Neural cell (in vitro differentiated cells): ENCODE measurements around the genes GSG1L2, MYH4, DNAH9 and ZNF18.

- RAMPAGE, long total RNA = no peak
These were observed 19.7 kb upstream of the NTN1 start for GRCh38 chr17:9001613-9001923.

GRCh38 chr17:9056545-9056958, 35.2 kb downstream of the NTN1 start:
- RAMPAGE, long total RNA = no peak

GRCh38 chr17:9074143-9074793, 53.0 kb downstream of the NTN1 start:
- RAMPAGE, long total RNA = no peak

DNA sequence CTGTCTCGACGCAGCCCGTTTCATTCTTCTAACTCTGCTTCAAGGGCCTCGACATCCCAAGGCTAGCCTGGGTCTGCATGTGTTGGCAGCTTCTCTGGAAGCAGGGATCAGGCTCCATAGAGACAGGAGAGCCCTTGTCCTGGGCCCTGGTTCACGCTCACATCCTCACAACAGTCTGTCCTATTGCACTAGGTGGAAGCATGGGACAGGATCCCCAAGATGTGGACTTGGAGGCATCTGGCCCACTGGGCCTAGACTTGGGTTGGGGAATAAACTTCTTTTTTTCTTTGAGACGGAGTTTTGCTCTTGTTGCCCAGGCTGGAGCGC, 226.7 kb downstream of the NTN1 start:
- RAMPAGE, long total RNA = no peak

DNA sequence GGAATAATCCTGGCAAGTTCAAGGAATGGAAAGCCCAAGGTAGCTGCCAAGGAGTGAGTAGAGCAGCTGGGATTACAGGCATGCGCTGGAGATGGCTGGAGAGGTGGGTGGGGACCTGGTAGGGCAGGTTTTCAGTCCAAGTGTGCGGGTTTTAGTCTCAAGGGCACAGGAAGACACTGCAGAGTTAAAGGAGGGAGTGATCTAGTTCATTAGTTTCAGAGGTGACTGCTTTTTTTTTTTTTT, 24.4 kb downstream of the USP43 start:
- RAMPAGE, long total RNA = no peak

GRCh38 chr17:9821951-9822497, at the start of gene GSG1L2:
Gene GSG1L2 (minus strand): TSS chr17:9822079.
- RAMPAGE, long total RNA = no peak

- RAMPAGE, long total RNA = no peak
These were observed 16.6 kb downstream of the GLP2R start for GRCh38 chr17:9842198-9842914.

DNA sequence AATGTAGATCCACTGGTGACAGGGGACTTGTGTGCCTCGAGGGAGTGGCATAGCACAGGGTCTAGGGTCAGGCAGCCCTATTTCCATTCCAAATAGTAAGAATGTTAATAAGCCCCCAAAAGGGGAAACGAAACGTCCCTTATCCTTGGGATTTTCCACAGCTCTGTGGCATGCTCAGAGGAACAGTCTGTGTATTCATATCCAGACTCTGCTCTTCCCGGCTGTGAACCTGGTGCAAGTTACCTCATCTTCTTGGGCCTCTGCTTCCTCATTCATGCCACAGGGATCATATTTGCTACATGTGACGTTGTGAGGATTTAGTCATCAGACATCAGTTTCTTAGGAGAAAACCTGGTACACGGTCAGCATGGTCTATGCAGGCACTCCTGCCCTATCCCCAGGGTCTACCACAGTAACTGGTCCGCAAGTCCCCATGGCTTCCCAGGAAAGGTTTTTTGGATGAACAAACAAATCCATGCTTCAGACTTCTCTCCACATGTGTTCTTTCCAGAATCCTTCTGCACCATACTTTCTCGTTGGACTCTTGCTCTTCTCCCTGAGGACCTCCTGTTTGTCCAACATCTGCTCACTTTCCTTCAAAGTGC, 17.5 kb downstream of the GLP2R start:
- RAMPAGE, long total RNA = no peak

GRCh38 chr17:9926392-9926933, 21.4 kb upstream of the RCVRN start:
- RAMPAGE, long total RNA = no peak

DNA sequence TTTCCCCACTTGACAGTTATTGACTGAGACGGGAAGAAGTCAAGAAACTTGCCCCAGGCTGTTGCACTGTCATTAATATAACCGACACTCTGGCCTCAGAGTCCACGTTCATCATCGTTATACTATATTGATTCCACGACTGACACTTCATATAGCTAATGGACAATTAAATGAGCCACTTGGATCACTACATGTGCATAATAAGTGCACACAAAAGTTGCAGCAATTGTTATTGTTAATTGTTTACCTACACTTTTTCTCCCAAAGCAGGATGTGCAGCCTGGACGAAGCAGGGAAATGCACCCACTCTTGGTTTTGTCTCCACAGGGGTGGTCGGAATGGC, 53.0 kb upstream of the RCVRN start:
- RAMPAGE, long total RNA = no peak

DNA sequence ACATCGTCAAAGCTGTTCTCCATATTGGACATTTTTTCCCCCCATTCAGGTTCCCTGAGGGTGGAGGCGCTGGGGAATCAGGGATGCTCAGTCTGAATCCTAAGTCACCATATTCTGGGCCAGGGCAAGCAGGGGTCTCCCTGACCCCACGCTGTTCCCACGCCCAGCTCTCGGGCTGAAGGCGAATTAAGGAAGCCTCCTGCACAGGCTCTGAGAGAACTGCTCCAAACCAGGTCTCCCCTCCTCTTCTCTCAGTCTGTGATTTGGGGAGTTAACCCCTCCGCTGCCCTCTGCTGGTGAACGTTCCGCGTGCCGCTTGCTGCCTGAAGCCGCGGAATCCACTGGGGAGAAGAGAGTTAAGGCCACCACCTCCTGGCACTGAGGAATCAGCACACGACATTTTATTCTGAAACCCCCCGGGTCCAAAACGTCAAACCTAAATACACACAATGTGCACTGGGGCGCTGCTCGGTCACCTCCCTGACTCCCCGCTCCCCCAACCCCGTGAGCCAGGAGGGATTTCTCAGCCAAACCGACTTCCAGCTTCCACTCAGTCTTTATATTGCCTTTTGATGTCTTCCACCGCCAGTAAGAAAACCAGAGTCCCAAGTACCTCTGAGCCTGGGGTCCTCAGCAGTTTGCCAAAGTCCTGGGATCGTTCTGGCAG, 54.3 kb upstream of the RCVRN start:
- RAMPAGE, long total RNA = no peak

- RAMPAGE, long total RNA = no peak
These were observed 71.9 kb downstream of the GAS7 start for GRCh38 chr17:10126332-10127129.

DNA sequence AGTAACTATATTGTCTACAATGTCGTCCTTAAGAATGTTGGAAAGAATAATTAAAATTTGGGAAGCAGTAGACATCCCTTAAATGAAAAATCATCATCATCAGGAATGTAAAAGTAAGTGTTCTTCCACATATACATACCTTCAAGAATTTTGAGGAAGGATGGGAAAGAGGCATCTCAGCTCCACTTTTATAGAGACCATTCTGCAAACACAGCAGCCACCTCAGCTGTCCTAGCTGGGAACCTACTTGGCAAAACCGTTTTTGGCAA, at the start of gene MYH4:
Gene MYH4, minus strand, starts transcription at position 162 of the 269 bp plus-strand sequence.
- RAMPAGE, long total RNA = no peak

- RAMPAGE, long total RNA = no peak
These were observed 39.0 kb downstream of the MYH3 start for GRCh38 chr17:10617988-10618688.

DNA sequence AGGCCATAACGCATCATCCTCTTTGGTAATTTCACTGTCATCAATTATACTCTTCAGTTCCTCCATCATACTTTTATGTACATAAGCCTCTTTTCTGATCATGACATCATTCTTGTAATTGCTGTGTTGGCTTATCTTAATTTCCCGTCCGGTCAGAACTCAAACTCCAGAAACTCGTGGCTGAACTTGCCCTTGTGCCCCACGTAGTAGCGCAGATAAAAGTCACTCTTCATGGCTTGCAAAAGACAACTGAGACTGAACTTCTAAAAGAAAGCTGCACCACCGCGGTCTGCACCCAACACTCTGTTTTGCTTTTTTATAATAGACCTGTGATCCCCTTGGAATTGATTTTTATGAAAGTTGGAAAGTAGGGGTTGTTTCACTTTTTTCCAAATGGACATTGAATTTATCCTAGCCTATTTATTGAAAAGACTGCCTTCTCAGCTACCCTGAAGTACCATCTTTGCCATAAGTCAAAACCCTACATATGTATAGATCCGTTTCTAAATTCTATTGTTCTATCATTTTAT, 13.5 kb downstream of the TMEM220 start:
- RAMPAGE, long total RNA = no peak

DNA sequence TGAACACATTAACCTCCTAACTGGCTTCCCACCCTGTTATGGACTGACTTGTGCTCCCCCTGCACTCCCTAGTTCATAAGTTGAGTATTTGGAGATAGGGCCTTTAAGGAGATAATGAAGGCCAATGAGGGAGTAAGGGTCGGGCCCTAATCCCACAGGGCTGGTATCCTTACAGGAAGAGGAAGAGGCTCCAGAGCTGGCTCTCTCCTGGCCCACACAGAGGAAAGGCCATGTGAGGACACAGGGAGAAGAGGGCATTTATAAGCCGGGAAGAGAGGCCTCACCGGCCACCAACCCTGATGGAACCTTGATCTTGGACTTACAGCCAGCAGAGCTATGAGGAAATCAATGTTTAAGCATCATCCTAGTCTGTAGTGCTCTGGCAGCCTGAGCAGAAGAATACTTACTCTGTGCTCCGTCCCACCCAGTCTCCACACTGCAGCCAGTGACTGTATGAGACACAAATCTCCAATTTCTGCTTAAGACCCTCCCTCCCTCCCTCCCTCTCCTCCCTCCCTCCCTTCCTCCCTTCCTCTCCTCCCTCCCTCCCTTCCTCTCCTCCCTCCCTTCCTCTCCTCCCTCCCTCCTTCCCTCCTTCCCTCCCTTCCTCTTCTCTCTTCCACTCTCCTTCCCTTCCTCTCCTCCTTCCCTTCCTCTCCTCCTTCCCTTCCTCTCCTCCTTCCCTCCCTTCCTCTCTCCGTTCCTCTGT, 8.7 kb upstream of the TMEM220 start:
- RAMPAGE, long total RNA = no peak

GRCh38 chr17:11486069-11486515, 112.2 kb upstream of the DNAH9 start:
- RAMPAGE, long total RNA = no peak

GRCh38 chr17:11598171-11598783, at the start of gene DNAH9:
Gene DNAH9 (plus strand): TSS chr17:11598470.
- RAMPAGE, long total RNA = no peak

DNA sequence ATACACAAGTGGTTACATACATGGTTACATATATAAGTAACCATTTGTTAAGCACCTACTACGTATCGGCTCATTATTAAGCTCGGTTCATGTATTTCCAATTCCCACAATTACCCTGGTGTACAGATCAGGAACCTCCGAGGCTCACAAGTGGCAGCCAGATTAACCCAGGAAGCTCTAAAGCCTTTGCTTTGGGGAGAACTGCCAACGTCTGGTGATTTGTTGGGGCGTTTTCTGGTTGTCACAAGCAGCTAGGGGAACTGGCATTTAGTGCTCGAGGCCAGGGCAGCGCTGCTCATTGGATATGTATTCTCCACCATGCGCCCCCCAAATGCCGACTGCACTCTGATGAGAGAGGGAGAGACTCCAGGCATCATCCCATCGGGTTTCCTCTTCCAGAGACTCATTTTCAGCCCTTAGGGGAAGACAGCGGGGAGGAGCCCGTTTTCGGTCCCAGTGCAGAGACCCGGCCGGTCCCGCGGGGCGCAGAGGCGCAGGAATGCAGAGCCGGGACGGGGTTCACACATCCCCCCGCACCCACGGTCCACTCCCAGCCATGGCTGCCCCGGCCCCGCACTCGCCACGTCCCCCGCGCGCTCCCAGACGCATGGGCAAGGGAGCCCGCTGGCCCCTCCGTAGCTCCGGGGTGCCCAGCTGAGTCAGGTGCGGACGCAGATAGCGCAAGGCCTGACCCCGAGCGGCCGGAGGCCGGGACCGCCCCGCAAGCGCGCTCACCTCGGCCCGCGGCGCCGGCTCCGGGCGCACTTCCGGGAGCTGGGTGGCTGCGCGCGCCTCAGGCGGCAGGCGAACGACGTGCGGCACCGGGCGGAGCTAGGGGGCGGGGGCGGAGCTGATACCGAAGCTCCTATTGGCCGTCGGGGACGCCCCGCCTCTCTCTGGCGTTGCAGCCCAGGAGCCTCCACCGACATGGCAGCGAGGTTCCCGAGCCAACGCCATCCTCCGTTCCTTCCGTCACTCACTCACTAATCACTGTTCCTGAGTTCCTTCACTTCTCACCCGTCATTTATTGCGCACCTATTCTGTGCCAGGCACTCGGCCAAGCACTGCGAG, at the start of gene ZNF18:
Gene ZNF18, minus strand, starts transcription at position 780 of the 1,071 bp plus-strand sequence.
- RAMPAGE, long total RNA = start-site peak on the minus strand centred at position 742 of the sequence, 47 bp wide, 44 and 56 reads in 2 replicates

DNA sequence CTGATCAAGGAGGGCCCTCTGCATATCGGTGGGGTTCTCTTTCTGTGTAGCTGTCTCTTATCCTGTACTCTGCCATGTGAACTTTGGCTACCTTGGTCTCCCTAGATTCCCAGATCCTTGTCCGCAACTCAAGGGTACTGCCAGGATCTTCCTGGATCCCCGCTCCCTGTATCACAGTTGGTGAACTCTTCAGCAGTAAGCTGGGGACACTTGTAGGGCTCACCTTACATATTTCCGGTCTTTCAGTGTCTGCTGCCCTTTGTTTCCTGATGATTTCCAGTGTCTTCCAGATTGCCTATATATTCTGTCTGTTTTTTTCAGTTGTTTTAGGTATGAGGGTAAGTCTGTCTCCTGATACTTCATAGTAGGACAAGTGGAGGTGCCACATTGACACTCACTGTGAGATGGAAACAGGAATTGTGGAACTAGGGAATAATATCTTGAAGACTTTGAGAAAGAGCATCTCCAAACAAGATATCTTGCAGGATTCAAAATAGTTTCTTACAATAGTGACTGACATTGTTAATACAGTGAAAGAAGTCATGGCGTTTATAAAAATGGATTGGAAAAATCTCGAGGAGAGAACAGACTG, 54.1 kb downstream of the MAP2K4 start:
- RAMPAGE, long total RNA = no peak